ENCODE measurements around the genes RAP1GAP2 and OR1D5.

DNA sequence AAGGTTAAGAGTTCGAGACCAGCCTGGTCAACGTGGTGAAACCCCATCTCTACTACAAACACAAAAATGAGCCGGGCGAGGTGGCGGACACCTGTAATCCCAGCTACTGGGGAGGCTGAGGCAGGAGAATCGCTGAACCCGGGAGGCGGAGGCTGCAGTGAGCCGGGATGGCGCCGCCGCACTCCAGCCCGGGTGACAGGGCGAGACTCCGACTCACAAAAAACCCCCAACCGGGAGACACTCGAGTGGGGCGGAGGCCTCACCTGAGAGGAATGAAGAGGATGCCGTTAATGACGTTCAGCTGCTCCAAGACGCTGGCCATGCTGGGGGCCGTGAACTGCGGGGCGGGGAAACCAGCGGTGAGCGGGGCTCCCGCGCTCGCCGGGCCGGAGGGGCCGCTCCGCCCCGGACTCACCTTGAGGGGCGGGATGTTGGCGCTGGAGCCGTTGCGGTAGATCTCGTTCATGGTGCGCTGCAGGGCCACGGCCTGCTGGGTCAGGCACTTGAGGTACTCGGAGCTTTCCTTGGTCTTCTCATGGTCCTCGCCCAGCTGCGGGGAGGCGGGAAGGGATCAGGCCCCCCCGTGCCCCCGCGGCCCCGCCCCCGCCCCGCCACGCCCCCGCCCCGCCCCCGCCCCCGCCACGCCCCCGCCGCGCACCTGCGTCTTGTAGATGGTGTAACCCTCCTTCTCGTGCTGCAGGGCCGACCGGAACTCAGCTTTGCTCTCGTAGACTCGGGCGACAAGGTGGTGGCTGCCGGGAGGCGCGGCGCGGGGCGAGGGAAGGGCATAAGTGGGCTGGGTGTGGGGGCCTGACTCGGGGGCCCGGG is 20.0 kb downstream of the CLUH start:
- RRBS: 97% methylated on average over 12 of the region's 75 CpGs

GRCh38 chr17:2700238-2700977 is 11.2 kb downstream of the CLUH start:
- RRBS: no CpG with 5 or more reads among the region's 31 CpGs

- RRBS: 96% methylated on average over 5 of the region's 20 CpGs
Measured at GRCh38 chr17:2703166-2703629, 8.4 kb downstream of the CLUH start.

DNA sequence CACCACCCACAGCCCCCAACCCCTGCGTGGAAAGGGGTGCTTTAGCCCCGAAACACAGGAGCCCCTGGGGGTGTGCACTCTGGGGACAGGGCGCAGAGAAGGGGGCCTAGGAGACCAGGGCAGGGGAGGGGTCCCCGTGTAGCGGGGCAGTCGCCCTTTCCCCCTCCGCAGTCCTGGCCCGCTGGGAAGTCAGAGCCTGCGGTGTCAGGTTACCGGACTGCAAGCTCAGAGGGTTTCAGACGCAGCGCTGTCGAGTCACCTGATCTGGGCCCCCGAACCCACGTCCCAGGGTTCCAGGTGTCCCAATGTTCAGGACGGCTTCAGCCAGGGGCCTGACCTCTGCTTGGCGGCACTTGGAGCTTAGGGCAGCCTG is 6.7 kb upstream of the CCDC92B start:
- RRBS: no CpG with 5 or more reads among the region's 17 CpGs

GRCh38 chr17:2796106-2796535 is at the start of gene RAP1GAP2:
RAP1GAP2 (plus strand) TSS chr17:2796438.
- RRBS: 64% methylated on average over 8 of the region's 20 CpGs

DNA sequence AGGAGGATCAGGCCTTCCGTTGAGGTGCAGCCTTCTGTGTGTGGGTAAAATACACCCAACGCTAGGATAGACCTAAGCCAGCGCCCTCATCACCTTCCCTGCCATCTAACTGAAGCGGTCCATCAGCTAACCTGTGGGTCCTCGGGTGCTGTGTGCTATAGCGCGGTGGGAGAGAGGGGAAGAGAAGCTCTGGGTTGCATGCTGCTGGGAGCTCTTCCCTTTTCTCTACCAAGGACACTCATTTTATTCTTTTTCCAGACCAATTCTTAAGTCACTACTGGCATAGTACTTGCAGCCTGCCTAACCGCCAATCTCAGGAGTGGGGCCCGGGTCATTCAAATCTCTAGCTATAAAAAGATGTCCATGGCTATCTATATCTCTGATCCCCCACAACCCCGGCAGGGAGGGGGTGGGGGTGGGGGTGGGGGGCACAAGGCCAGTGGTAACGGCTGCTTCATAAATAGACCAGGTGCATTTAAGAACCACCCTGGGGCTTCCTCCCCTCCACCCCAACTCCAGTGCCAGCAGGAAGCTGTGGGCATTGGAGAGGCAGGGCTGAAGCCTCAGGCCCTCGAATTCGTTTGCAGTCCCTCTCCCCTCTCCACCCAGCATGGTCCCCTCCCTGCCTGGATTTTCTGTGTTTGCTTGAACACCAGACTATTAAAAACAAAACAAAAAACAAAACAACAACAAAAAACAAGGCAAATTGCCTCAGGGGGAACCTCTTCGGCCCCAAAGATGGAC is 55.9 kb downstream of the RAP1GAP2 start:
- RRBS: 17% methylated on average over 1 of the region's 14 CpGs

- RRBS: no CpG with 5 or more reads among the region's 5 CpGs
Measured at GRCh38 chr17:2863157-2863647, 67.0 kb downstream of the RAP1GAP2 start.

GRCh38 chr17:2892376-2893022 is 96.3 kb downstream of the RAP1GAP2 start:
- RRBS: no CpG with 5 or more reads among the region's 8 CpGs

GRCh38 chr17:2901441-2902050 is 105.3 kb downstream of the RAP1GAP2 start:
- RRBS: no CpG with 5 or more reads among the region's 12 CpGs

- RRBS: no CpG with 5 or more reads among the region's 7 CpGs
Measured at GRCh38 chr17:3007923-3008370, 55.5 kb downstream of the OR1D5 start.

DNA sequence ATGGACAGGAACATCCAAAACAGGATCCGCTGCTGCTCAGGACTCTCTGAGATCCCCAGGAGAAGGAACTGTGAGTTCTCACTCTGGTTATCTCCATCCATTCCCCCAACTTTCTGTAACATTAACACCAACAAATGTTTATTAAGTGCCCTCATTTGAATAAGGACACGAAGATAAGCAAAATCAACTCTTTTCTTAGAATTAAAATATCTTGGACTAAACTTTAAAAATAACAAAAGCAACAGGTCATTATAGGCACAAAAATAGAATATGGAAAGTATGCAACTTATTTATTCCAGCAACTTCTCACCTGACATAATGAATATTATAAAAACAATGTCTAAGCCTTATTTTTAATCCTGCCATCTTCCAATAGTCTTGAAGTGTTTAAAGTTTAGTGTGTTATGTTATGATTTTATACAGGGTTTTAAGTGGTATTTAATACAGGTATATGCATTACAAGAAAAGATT is at the start of gene OR1D5:
TSS of gene OR1D5 (minus strand) at position 101 of the 471 bp plus-strand sequence.
- RRBS: no CpG with 5 or more reads among the region's 2 CpGs

GRCh38 chr17:3386106-3386867 is 557 bp downstream of the OR1R1P start:
- RRBS: 39% methylated on average over 10 of the region's 79 CpGs

DNA sequence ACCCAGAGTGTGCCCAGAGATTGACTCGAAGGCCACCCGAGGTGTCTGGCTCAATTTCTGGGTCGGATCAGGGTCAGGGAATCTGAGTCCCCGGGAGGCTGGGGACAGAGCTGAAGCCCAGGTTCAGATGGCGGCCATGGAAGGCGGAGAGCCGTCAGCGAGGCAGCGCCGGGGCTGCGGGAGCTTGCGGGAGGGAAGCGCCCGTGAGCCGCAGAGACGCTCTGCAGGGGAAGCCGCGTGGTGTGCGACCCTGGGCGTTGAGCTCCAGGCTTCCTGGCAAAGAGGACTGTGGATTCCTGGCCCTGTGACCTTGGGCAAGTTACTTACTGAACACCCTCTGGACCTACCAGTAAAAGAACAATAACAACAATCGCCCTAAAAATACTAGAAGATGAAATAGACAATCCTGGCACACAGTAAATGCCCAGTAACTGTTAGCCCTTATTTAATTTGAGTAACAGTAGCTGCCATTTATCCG is 569 bp upstream of the SPATA22 start:
- RRBS: 89% methylated on average over 6 of the region's 22 CpGs

- RRBS: no CpG with 5 or more reads among the region's 24 CpGs
Measured at GRCh38 chr17:3531280-3532239, 26.1 kb downstream of the TRPV3 start.

GRCh38 chr17:3634538-3634992 is 1.5 kb downstream of the SHPK start:
- RRBS: no CpG with 5 or more reads among the region's 4 CpGs

DNA sequence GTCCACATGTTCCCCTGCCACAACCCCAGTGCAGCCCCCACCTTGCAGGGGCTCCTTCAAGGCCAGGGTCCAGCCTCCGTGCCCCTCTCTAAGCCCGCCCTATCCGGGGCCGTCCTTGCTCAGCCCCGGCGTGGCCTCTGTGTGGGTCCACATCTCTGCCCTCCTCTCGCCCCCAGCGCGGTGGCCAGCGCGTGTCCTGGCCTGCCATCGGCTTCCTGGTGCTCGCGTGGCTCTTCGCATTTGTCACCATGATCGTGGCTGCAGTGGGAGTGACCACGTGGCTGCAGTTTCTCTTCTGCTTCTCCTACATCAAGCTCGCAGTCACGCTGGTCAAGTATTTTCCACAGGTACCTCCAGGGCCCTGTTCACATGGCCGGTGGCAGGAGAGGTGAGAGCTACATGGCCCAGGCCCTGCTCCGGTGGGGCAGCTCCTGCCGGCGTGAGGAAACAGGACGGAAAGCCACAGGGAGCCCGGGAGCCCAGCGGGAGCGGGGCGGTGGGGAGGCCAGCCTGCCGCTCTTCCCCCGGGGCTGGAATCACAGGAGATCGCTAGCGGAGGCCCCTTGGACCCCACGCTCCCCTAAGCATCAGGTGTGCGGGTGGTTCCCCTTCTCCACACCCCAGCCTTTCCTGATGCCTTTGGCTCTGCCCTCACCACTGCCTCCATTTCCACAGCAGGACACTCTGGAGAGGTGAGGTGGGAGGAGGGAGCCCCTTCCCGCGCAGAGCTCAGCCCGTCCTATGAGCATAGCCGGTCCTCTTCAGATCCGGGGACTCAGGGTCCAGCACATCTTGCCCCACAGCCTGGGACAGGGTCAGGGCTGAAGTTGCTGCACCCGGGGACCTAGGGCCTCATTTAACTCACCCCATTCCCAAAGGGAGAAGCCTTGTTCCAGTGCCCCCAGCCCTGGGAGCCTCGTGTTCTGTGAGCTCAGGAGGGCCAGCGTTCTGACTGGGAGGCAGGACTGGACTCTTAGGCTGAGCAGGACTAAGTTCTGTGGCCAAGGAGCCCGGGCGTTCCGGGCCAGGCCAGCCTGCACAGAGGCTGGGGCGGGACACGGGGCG is 10.2 kb downstream of the TAX1BP3 start:
- RRBS: 82% methylated on average over 11 of the region's 48 CpGs

GRCh38 chr17:3660234-3661210 is 7.9 kb downstream of the TAX1BP3 start:
- RRBS: 76% methylated on average over 9 of the region's 35 CpGs

GRCh38 chr17:3673035-3673678 is 4.5 kb downstream of the EMC6 start:
- RRBS: 95% methylated on average over 4 of the region's 18 CpGs

DNA sequence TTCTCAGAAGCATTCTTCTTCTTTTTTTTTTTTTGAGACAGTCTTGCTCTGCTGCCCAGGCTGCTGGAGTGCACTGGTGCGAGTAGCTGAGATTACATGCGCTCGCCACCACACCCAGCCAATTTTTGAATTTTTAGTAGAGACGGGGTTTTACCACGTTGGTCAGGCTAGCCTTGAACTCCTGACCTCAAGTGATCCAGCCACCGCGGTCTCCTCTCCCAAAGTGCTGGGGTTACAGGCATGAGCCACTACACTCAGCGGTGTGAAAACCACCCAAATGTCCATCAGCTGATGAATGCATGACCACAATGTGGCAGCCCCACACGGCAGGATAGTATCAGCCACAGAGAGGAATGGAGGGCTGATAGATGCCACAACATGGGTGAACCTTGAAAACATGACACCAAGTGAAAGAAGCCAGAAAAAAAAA is 2.1 kb downstream of the P2RX5 start:
- RRBS: no CpG with 5 or more reads among the region's 9 CpGs

DNA sequence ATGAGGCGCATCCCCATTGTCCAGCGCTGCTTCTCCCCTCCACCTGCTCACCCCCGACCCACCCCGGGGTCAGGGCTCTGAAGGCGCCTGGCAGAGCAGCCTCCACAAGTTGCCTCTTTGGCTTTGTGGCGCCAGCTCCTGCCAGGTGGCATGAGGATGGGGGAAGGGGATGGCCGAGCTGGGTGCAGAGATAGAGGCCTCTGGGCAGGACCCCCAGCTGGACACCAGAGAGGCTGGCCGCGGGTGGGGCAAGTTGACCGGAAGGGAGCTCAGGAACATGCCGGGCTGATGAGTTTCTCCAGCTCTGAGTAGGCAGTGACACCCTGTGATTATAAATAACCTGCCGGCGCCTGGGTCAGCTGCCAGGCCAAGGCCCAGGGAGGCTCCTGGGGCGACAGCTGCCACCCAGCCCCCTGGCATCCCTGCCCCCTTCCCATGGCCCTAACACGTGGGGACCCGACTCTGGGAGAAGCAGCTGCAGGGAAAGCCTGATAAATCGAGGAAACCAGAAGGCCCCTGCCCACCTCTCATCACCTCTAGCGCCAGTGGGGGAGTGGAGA is 758 bp downstream of the P2RX5 start:
- RRBS: 5% methylated on average over 2 of the region's 18 CpGs